A375 (cell line): Measurements from ENCODE around the gene ARHGEF33.

DNA sequence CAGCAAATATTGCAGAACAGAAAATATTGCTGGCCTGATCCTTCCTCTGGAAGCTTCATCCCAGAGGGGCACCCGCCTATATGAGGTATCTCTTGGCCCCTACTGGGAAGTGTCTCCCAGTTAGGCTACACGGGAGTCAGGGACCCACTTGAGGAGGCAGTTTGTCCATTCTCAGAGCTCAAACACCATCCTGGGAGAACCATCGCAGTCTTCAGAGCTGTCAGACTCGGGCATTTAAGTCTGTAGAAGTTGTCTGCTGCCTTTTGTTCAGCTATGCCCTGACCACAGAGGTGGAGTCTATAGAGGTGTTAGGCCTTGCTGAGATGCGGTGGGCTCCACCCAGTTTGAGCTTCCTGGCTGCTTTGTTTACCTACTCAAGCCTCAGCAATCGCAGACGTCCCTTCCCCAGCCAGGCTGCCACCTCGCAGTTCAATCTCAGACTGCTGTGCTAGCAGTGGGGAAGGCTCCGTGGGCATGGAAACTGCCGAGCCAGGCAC, 71.9 kb downstream of the CDC42EP3 start:
- RAMPAGE, long total RNA: no peak

DNA sequence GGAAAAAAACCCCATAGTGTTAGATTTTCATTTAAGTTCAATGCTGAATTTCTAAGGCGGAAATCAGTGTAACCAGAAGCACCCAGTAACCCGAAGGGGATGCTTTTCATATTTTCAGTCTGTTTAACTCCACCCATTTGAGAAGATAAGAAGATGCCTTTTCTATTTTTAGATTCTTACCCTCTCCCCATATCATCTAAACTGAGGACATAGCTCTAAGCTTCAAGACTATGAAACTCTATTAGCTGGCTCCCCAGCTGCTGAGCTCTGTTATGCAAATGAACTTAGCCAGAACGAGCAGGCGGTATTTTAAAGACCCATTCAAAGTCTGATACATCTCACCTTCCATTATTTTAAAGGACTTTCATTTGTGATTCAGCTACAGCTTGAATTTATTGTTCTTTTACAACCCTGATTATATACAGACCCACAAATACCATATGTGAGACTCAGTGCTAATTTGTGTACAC, 16.5 kb downstream of the CDC42EP3 start:
- RAMPAGE, long total RNA: no peak

GRCh38 chr2:37665942-37666621, 5.4 kb downstream of the CDC42EP3 start:
- RAMPAGE, long total RNA: no peak

DNA sequence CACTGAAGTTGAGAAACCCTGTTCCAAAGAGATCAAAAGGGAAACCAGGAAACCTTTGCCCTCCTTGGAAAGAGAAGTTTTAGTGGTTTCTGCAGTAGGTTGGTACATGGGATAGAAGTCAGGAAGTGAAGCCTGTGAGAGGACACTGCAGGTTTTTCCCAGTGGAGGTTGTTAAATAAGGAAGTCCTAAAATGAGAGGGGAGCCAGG, 6.3 kb upstream of the RMDN2 start:
- RAMPAGE, long total RNA: no peak

GRCh38 chr2:37982415-37982824, 57.3 kb downstream of the RMDN2 start:
- RAMPAGE, long total RNA: no peak

GRCh38 chr2:38071423-38071911, 4.5 kb downstream of the CYP1B1 start:
- RAMPAGE, long total RNA: no peak

DNA sequence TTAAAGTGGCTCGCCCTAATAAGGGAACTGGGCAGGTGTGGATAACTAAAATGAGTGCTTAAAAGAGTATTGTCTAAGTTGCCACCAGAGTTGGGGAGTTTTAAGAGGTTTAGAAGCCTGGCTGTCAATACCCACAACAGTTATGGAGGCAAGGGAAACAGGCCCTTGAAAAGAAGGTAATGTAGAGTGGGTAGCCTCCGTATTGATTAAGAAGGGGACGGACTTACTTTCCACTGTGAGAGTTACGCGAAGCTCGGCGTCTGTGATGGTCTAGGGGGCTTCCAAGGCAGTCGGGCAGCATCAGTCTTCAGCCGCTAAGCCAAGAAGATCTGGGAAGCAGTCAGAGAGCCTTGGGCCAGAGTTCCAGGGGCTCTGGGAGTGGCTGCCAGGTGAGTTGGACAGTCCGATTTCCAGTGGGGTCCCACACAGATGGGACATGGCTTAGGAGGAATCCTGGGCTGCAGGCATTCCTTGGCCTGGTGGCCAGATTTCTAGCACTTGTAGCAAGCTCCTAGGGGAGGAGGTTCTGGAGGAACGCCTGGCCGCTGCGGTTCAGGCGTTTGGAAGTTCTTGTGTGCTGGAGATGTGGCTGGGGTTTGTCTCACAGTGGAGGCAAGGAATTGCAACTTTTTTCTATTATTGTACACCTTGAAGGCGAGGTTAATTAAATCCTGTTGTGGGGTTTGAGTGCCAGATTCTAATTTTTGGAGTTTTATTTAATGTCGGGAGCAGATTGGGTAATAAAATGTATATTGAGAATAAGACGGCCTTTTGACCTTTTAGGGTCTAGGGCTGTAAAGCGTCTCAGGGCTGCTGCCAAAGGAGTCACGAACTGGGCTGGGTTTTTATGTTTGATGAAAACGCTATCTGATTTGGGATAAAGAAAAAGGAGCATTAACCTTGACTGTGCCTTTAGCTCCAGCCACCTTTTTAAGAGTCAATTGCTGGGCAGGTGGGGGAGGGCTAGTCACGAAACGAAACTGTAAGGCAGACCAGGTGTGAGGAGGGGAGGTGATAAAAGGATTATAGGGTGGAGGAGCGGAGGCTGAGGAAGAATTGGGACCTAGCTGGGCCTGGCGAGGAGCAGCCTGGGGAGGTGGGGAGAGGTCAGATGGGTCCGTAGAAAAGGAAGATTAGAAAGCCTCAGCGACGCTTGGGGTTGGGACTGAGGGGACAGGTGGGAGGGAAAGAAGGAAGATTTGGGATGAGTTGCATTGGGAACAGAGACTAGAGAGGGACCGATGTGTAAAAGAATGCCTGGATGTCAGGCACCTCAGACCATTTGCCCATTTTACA, 8.2 kb upstream of the CYP1B1 start:
- RAMPAGE, long total RNA: no peak

DNA sequence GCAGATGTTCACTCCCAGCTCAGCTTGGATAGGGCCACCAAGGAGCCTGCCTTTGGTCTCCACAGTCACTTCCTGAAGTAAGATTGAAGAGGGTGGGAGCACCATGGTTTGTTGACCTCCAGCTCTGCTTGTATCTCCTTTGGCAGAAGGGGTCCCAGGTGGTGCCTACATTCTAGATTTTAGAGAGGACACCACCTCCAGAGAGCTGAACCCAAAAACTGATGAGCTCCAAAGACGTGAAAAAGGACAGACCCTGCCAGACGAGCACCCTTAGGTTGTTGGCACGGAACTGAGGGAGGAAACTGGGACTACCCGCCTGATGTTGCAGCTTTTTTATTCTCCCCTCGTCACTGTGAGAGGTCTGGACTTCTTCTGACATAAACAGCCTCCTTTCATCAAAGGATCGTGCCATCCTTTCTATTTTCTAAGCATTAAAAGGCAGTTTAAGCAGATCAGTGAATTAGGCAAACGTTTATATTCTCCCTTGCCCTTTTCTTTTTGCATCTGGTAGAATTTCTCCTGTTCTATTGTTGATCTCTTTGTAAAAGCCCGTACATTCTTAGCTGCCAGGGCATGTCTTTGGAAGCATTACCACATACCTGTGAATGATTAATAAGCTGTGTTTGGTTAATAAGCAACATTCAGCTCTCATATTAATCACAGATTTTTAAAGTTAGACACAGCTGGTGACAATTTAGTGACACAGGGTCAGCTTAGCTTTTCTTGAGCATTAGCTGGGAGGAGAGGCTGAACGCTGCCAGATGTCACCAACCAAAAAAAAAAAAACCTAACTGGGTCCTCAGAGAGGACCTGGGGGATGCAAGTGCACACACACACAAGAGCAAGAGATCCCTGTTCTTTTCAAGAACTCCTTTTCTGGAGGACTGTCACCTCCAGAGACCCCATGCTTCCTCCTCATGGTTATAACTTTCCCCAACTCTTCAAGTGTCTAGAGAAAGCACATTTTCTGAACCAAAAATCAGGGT, 33.7 kb upstream of the CYP1B1 start:
- RAMPAGE, long total RNA: no peak

GRCh38 chr2:38113928-38114560, 38.1 kb upstream of the CYP1B1 start:
- RAMPAGE, long total RNA: no peak

DNA sequence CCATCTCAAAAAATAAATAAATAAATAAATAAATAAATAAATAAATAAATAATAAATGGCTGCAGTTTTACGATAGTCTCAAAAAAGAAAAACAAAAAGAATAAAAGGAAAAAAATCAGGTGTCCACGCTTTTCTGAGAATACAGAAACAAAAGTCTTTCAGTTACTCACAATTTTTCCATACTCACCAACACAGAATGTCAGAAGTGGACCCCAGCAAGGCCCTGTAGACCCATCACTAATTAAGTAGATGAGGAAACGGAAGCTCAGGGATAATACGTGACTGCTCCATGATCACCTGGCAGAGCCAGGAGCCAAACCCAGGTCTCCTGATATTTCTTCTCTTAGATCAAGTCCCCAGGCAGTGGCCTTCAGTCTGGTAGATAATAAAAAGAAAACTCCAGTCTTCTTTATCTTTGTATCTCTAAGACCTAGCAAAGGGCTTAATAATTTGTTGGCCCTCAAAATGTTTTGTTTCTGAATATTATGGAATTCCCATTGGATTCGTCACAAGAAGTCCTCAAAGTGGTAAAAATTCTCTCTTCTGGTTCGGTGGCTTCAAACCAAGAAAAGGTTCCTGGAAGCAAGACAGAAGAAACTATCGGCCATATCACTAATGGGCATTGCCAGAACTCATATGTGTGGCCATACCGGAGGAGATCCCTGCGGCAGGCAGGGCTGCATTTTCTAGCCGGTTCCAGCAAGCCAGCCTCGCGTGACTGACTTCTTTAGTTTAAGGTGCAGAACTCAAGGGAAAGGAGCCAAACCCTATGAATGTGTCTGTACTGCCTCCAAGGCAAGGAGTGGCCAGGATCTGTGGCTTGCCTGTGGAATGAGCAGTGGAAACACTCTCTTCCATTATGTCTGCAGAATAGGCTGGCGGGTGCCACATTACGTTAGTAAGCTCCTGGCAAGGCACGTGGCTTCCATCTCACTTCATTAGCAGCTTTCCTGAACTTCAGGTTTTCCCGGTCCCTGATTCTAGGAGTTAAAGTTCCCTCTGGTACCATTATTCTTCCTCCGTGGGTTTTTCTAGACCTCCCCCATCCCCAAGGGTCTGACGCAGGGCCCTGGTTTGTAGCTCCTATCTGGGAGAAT, 137.9 kb downstream of the ATL2 start:
- RAMPAGE, long total RNA: no peak

DNA sequence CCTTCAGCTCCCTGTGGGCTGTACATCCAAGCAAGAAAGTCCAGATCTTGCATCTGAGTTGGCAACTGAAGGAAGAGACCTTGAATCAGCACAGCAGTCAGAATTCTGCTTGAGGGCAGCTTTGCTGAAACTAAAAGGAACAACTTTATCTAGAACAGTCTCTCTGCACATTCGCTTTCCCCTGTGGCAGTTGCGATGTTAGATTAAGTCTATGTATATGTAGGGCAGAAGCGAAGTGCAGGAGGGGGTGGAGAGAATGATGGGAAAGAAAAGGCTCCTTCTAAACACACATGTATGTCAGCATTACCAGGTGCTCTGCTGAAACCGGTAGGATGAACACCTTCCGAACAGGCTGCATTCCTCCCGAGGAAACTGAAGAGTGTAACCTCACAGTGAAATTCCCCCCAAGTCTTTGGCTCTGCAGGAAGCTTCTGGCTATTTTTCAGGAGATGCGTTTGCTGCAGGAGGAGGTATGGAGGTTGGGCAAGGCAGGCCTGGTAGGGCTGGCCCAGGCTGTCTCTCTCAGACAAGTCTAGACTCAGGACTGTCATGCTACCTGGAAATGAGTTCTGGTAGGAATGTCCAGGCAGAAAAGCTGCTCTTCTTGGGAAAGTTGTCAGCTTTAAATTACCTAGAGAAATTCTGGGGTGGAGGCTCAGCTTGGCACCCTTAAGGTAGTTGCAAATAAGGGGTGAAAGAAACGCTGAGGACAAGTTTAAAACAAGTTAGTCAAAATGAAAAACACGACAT, 70.0 kb upstream of the ATL2 start:
- RAMPAGE, long total RNA: no peak

- RAMPAGE, long total RNA: no peak
These were observed 96.9 kb downstream of the HNRNPLL start for GRCh38 chr2:38505812-38506207.

DNA sequence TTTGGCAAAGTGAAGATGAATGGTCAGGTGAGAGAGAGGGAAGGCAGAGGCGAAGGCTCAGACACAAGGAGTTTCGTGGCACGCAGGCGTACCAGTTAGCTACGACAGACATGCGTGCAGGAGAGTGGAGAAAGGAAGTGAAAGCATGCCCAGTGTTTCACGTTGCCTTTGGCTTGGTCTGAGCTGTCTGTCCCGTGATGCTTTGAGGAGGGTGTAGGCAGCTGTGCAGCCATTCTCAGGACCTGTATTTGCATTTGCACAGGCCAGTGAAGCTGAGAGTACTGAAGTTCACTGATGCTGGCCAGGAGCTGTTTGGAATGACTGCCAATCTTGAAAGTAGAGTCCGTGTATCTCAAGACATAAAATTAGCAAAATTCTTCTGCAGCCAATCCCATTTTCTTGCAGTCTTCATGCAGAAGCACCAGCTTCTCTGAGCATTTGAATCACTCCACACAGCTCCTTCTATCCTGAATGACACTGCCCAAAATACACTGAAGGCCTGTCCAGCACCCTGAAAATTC, 69.4 kb downstream of the HNRNPLL start:
- RAMPAGE, long total RNA: no peak

DNA sequence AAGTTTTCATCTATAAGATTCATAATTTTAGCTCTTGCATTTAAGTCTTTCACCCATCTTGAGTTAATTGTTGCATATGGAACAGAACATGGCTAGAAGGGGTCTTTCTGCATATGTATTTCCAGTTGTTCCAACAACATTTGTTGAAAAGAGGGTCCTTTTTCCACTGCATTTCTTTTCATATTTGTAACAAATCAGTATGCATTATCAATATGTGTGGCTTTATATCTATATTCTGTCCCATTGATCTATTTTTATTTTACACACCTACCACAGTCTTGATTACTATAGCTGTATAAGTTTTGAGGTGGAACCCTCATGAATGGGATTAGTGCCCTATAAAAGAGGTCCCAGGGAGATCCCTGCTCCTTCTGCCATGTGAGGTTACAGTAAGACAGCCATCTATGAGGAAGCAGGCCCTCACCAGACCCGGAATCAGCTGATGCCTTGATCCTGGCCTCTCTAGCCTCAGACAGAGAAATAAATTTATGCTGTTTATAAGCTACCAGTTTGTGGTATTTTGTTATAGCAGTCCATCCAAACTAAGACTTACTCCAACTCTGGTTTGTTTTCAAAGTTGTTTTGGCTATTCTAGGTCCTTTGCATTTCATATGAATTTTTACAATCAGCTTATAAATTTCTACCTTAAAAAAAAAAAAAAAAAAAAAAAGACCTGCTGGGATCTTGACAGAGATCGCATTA, 55.0 kb downstream of the HNRNPLL start:
- RAMPAGE, long total RNA: no peak

DNA sequence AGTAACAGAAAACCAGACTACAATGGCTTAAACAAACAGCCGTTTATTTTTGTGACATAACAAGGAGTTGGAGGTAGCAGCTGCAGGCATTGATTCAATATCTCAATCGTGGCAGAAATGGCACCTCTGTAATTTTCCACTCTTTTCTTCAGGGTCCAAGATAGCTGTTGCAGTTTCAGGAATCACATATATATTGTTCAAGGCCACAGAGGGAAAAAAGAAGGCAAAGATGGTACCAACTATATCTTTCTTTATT, 17.7 kb upstream of the HNRNPLL start:
- RAMPAGE, long total RNA: no peak

GRCh38 chr2:38731764-38732110, 19.4 kb downstream of the SRSF7 start:
- RAMPAGE, long total RNA: no peak

DNA sequence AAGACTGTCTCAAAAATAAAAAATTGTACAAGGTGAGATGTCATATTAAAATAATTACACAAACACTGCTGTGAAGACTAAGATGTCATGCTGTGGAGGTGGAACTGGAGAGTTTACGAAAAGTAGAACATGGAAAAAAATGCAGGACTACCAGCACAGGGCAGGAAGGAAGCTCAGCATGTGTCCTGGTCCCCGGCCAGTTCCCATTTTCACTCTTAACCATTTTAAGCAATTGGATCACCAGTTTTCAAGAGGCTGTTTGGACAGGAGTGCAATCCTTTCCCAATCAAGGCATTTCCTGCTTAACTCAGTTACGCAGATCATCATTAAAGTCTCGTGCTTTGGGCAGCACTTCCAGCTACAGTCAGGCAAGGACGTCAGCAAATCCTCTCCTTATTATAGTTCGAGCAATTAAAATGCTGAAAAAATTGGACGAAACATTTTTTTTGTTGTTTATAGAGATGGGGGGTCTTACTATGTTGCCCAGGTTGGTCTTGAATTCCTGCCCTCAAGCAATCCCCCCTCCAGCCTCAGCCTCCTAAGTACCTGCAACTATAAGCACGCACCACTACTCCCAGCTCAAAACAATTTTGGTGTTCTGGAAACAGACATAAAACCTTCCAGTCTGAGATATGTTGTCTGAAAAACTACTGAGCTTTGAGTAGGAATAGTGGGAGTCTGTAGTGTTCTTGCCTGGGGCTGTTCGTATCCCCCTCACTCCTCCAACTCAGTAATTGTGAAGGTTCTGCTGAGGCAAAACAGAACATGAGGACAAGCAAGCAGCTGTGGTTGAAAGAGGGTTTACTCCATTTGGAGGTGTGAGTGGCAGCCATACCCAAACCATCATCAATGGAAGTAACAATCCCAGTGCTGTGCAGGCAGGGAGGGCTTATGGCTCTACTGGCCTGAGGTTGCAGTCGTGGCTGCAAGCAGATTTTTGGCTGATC, 13.6 kb downstream of the SRSF7 start:
- RAMPAGE, long total RNA: no peak

DNA sequence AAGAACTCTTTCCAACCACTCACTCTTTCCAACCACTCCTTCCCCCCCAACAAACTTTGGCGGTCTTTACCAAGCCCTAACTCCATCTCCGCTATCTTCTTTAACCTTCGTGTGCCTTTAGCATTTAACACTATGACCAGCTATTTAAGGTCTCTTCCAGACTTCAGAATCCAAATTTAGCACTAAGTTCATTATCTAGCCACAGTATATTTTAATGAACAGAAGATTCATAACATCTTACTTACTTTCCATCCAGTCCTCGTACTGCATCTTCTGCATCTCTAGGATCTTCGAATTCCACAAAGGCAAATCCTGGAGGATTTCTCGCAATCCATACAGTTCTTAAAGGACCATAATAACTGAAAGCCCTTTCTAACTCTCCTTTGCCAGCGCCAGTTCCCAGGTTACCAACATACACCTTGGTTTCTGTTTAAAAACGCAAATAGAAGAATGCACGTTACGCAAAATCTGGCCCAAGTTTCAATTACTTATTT, 1.3 kb downstream of the SRSF7 start:
- RAMPAGE, long total RNA: no peak

DNA sequence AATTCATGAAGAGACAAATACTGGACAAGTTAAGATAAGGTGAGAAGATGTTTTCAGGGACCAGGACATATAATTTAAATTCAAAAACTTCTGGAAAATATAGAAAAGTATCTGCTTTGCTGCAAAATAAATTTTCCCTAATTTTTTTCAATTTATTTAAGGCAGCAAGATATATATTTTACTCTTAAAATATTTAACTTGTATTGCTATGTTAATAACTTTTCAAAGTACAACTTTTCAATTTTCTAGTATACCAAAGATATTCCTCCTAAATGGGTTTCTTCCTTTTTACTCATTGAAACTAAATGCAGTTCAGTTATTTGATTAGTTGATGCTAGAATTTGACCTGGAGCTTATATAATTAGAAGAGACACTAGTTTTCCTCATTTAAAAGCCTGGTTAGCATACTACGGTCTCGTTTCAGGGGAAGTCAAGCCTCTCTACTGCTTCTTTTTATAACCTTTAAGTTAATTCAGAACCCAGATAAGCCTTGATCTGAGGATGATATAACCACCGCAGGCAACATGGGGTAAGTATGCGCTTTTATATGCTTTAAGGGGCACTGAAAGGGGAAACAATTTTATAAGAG, at the start of gene ARHGEF33:
ARHGEF33 (plus strand) TSS at position 418 of the 589 bp plus-strand sequence.
- RAMPAGE, long total RNA: no peak

- RAMPAGE, long total RNA: no peak
These were observed 97.1 kb downstream of the SOS1 start for GRCh38 chr2:39023578-39024269.